SK-N-SH (cell line): ENCODE measurements around the gene ZFP42.

DNA sequence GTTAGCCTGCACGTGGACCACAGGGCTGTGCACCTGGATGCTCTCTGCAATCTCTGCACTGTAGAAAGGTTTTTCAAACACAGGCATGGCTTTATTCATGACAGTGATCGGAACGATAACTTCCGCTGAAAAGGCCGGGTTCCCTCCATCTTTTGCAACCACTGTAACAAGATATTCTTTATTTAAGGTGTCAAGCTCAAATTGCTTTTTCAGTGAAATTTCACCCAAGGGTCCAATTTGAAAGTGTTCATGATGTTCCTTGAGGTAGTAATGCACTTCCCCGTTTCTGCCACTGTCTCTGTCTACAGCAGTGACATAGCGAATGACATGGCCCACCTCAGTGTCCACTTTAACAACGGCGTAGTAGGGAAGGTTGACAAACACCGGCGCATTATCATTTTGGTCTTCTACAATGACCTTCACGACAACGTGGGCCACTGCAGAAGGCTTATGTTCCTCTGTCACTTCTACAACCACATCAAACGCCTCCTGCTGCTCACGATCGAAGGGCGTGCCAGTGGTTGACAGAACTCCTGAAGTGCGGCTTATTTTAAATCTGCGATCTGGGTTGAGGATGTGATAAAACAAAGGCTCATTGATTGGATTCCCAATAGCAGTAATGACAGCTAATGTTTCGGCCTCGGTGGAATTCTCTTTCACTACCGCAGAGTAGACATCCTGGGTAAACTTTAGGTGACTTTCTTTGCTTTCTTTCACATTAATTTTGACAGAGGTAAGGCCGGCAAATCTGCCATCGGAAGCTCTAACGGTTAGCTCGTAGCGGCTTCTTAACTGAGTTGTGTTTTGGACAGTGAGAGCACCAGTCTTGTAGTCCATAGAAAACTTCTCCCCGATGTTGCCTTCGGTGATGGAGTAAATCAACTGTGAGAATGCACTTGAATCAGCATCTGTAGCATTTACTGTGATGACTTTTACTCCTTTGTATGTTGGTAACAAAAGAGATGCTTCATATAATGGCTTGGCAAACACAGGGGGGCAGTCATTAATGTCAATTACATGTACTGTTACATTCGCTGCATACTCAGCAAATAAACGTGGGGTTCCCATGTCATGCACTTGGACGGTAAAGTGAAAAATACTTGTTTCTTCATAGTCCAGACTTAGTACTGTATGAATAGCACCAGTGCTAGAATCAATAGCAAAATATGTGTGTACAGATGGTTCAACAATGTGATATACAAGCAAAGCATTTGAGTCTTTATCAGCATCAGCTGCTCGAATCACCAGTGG, 65.0 kb upstream of the MTNR1A start:
- RRBS, result no CpG with 5 or more reads among the region's 33 CpGs
CAGE:
- cytosol, long polyA plus RNA, result no peak
- long polyA plus RNA, result no peak
- nucleus, long polyA plus RNA, result no peak

- RRBS, result no CpG with 5 or more reads among the region's 15 CpGs
CAGE:
- cytosol, long polyA plus RNA, result no peak
- long polyA plus RNA, result no peak
- nucleus, long polyA plus RNA, result no peak
These were observed 67.6 kb upstream of the MTNR1A start for GRCh38 chr4:186622498-186623768.

- RRBS, result no CpG with 5 or more reads among the region's 16 CpGs
CAGE:
- cytosol, long polyA plus RNA, result no peak
- long polyA plus RNA, result no peak
- nucleus, long polyA plus RNA, result no peak
These were observed 72.7 kb upstream of the MTNR1A start for GRCh38 chr4:186628024-186628479.

DNA sequence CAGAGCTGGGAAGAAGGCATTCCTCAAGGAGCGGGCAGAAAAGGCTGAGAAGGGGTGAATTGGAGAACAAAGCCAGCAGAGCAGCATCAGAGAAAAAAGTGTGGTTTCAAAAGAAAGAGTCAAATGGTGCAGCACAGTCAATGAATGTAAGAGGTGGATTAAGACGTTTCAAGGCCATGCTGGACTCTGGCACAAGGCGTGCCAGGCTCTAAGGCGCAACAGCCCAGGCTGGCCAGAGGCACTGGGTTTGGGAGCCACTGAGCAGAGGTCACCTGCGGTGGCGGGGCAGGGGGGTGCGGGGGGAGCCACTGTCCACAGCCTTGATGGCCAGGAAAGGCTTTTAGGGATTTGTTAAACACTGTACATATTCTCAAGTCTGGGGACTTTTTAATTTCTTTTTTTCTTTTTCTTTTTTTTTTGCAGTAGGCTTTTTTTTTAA, 222.5 kb upstream of the FAT1 start:
- RRBS, result no CpG with 5 or more reads among the region's 7 CpGs
CAGE:
- cytosol, long polyA plus RNA, result no peak
- long polyA plus RNA, result no peak
- nucleus, long polyA plus RNA, result no peak

- RRBS, result 5% methylated on average over 2 of the region's 11 CpGs
CAGE:
- cytosol, long polyA plus RNA, result no peak
- long polyA plus RNA, result no peak
- nucleus, long polyA plus RNA, result no peak
These were observed 404.6 kb upstream of the FAT1 start for GRCh38 chr4:187128209-187128676.

- RRBS, result no CpG with 5 or more reads among the region's 2 CpGs
CAGE:
- cytosol, long polyA plus RNA, result no peak
- long polyA plus RNA, result no peak
- nucleus, long polyA plus RNA, result no peak
These were observed 631.1 kb upstream of the FAT1 start for GRCh38 chr4:187354835-187355143.

DNA sequence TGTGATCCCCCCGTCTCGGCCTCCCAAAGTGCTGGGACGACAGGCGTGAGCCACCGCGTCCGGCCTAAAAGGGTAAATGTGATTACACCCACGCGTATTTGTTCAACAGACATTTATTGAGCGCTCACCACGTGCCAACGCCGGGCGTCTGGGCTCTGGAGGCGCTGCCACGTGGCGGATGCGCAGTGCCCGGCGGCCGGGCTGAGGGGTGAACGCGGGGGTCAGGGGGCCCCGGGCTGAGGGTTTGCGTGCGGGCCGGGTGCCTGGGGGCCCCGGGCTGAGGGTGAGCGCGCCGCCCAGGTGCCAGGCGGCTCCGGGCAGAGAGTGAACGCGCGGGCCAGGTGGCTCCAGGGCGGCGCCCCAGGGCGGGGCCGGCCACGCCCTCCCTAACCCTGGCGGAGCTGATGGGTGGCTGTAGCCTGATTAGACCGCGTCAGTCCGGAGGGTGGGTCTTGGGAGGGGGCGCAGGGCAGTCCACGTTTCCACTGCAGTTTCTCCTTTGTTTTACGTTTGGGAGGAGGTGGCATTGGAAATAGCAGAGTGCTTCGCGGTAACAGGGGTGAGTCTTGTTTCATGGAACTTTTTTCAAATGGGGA, at the start of gene ZFP42:
Gene ZFP42 (plus strand): TSS at position 490 of the 596 bp plus-strand sequence.
- RRBS, result 30% methylated on average over 34 of the region's 50 CpGs
CAGE:
- cytosol, long polyA plus RNA, result no peak
- long polyA plus RNA, result no peak
- nucleus, long polyA plus RNA, result no peak

DNA sequence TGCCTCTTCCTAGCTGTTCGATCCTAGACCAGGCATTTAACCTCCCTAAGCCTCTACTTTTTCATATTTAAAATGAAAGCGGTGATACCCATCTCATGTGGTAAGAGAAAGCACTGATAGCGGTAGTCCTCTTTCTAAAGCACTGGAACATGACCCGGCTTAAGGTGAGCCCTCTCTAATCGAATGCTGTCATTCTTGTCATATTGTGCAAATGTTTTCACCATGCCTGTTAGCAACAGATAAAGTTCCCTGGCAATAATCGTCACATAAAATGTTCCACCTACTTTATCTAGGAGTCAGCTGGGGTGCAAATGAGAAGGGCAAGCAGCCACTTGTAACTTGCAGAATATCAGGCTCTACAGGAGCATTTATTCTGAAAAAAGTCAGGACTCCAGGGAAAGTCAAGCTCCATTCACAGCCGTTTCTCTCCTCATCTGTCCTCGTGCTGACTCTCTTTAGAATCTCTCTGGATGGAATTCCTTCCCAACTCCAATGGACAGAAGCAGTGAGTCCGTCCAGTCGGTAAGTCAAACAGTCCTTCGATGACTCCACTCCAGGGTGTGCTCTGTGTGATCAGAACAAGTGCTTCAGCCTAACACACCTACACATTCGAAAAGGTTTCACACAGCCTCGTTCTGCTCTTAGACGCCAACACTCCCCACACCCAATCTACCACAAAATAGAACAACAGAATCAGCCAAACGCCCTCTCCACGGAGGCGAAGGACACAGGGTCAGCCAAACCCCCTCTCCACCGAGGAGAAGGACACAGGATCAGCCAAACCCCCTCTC, 101.8 kb upstream of the FRG1 start:
- RRBS, result no CpG with 5 or more reads among the region's 18 CpGs
CAGE:
- cytosol, long polyA plus RNA, result no peak
- long polyA plus RNA, result no peak
- nucleus, long polyA plus RNA, result no peak

DNA sequence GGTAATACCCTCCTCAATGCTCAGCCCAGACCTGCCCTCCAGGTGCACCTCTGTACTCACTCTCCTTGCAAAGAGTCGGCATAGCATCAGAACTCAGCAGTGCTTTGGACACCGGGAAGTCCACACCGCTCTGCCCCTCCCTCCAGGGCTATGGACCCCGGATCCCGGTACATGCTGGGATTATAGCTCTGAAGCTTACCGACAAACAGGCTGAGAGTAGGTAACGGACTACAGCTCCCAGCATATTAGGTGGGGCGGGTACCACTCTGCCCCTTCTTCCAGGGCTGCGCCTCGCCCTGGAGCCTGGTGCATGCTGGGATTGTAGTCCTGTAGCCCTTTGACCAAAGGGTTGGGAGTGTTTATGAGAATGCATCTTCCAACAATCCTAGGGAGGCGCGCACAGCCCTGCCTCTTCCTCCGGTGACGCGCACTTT, 22.3 kb upstream of the FRG2 start:
- RRBS, result no CpG with 5 or more reads among the region's 15 CpGs
CAGE:
- cytosol, long polyA plus RNA, result no peak
- long polyA plus RNA, result no peak
- nucleus, long polyA plus RNA, result no peak